Mesothelial cell of epicardium (in vitro differentiated cells): ENCODE measurements around the gene LCA5L.

DNA sequence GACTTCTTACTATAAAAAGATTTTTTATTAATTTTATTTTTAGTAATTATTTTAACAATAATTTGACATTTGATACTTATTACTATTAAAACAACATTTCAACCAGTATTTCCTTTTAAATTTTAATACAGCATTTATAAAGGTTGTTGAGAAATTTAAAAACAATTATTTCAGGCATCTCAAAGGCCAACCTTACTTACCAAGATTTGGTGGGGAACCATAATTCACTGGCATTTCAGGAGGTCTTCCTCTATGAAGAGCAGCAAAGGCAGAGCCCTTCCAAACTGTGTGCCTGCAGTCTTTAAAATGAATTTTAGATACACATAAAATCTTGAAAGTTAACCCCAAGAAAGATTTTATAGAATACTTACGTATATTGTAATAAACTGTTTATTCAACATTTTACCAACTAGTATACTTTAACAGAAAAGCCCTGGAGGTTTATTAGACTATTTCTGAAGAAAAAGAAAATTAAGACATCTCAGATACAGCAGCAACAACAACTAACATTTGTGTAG, 17.3 kb downstream of the BRWD1 start:
- PRO-cap: no peak

DNA sequence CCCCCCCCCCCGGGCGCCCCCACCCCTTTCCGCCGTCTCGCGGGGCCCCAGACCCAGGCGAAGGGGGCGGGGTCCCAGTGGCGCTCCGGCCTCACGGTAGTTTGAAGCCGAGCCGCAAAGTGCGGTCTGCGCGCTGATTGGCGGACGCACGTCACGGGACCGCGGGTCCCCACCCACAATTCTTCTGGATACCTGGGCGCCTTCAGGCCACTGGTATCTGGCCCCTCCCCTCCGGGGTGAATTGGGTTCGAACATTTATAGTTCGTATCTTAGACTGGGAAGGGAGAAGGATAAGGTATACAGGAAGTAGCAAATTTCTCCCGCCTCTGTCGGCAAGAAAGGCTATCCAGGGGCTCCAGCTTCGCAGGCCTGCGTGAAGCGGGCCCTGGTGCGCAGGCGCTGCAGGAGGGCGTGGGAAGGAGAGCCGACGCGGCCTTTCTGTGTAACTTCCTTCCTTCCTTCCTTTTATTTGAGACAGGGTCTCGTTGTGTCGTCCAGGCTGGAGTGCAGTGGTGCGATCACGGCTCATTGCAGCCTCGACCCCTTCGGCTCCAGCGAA, 459 bp upstream of the HMGN1 start:
- PRO-cap: unidirectional peak, plus-strand start at position 468 of the sequence

GRCh38 chr21:39445163-39446447, at the start of gene LCA5L:
Gene LCA5L, minus strand, starts transcription at chr21:39445778.
- PRO-cap: bidirectional peak, plus-strand start at chr21:39445919, minus-strand start at chr21:39445750

DNA sequence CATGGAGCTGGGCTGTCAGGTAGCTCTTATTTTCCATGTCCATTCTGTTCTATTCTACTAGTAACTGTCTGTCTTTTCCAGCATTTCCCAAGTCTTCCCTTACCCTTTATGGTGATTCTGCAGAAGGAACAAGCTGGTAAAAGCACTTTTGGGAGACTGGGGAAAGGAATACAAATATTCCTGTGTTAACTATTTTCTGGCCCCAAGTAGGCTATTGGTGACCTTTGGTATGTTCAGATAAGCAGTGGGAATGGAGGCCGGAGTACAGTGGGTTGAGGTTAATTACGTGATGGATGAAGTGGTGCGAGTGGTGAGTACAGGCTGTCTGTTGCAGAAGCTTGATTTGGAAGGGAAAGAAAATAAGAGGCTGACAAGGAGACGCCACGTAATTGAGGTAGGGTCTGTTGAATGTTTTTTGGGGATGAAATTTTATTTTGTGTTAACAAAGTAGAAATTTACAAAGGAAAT, 19.4 kb downstream of the B3GALT5 start:
- PRO-cap: no peak

- PRO-cap: no peak
Observed at GRCh38 chr21:41164992-41165652, 2.8 kb upstream of the BACE2 start.

DNA sequence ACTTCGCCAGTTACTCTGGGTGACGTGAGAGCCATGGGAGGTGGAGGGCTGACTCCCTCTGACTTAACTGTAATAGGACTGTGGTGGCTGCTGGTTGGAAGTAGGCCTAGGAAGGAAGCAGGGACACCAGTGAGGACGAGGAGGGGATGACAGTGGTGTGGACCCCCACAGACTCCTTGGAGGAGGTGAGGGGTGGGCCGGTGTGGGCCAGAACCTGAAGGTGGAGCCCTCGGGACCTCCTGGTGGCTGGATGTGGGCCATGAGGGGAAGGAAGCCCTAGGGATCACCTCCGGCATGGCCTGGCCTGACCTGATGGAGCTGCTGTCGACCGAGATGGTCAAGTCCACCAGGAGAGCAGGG, 54.6 kb downstream of the BACE2 start:
- PRO-cap: no peak

- PRO-cap: no peak
Observed at GRCh38 chr21:41322046-41322636, 5.5 kb downstream of the FAM3B start.

GRCh38 chr21:41367771-41368352, 6.0 kb downstream of the MX2 start:
- PRO-cap: no peak

DNA sequence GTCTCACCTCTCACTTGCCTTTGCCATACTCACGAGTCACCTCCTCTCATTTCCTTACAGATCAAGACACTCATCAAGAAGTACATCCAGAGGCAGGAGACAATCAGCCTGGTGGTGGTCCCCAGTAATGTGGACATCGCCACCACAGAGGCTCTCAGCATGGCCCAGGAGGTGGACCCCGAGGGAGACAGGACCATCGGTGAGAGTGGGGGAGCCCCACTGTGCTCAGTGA, 14.7 kb downstream of the MX1 start:
- PRO-cap: no peak

DNA sequence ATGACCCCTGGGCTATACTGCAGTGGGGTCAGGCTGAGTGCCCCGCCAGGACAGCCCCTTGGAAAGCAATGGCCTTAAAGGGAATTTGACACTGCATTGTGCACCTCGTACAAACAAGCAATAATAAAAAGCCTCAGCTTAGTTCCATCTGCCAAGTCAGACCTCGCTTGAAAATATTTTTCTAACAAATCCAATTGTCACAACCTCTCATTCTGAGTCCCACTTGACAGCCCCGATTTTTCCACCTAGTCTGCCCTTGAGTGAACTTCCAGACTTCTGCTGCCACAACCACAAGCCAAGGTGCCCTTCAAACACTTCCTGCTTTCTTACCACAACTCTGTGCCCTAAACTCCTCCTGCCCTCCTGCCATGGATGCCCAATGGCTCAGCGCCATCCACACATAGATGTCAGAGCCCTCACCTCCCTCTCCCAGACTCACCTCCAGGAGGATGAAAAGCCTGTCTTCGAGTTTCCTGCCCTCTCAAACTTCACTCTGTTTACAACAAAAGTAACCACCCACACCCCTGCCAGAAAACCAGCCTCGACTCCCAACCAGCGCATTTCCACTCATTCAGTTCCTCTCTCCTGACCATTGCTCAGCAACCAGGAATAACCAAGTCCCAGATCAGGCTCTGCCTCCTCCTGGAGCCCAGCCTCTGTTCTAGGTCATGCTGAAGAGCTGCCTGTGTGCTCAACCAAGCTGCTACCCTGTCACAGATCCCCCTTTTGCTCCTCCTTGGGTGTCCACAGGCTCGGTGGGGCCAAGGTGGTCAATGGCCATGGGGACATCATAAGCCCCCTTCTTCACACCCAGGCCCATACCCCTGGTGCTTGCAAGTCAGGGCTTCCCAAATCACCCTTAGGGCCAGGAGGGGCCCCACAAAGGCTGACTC, 3.8 kb downstream of the TMPRSS2 start:
- PRO-cap: no peak

GRCh38 chr21:41598678-41599424, 90.9 kb upstream of the TMPRSS2 start:
- PRO-cap: no peak

DNA sequence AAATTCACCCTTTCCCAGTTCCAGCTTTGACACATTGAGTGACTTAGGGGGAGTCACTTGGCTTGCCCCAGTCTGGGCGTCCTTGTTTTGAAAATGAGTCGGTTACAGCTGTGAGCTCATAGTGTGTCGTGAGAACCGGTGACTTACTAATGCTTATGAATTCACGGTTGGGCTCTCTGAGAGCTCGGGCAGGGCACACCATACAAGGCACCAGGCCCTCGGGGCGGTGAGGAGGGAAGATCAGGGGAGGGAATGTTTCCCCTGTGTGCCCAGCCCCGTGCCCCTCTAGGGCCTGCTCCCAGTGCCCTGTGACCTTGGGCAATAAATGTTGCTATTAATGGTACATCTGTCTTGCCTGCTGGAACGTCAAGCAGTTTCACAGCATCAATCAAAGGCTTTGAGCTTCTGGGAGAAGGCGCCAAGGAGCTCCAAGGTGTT, 127.0 kb upstream of the TMPRSS2 start:
- PRO-cap: no peak

GRCh38 chr21:41668756-41669347, 98.0 kb downstream of the RIPK4 start:
- PRO-cap: no peak

DNA sequence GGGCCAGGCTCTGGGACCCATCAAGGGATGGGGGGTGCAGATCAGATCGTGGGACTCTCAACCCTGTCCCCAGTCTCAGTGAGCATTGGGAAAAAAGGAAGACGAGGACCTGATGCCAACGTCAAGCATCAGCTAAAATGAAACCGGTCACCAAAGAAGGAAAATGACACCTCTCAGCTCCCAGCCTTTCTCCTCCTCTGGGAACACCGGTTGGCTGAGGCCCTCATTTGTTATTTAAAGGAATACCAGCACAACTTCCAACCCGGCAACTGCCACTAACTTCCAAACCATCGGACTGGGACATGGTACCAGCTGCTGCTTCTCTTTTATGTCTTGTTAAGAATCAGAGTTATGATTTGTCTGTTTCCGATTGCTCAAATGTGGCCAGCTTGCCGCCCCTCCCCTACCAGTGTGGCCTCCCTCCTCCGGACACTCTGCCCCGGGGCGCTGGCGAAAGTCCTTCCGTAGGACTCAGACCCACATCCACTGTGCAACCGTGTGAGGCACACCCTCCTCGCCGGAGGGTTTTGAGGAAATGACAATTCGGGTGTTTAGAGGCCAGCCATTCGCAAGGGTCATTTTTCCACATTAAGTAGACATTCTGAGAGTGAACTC, 5.7 kb downstream of the RIPK4 start:
- PRO-cap: no peak

- PRO-cap: no peak
Observed at GRCh38 chr21:41836382-41837110, 42.6 kb downstream of the PRDM15 start.

DNA sequence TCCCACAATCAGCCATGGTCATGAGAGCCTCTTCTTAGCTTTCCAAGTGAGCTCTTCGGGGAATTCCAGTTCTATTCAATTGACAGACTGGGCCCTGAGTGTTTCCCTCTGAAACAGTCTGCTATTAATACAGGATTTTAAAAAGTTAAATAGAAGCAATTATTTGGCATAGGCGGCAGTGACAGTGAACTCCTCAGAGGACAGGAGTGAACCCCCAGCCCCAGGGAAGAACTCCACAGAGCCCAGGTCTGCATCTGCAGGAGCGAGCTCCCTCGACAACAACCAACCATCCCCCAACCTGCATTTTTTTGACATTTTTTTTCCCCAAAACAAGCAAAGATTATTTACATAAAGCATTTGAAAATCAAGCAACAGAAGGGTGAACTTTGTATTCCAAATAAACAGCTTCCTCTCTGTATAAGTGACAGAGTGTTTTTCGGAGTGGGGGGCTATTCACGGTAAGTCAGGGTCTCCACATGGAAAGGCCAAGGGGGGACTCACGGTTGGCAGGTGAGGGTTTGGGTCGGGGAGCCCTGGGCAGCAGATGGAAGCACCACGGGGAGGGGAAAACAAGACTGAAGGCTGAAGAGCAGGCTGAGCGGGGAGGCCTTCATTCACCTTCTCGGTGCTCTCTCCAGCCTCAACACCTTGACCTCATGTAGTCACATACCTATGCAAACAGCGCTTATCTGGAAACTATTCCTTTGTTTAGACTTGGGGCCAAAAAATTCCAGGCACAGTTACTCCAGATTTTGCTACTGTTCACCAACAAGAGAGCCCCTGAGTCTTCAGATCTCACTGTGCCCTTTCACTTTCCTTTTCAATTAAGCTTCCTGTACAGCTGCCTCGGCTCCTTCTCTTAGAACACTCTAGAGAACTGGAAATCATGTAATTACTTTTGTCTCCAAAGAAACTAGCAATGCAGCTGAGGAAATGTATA, 27.6 kb downstream of the C2CD2 start:
- PRO-cap: no peak

- PRO-cap: no peak
Observed at GRCh38 chr21:41927749-41928325, 26.0 kb downstream of the C2CD2 start.

DNA sequence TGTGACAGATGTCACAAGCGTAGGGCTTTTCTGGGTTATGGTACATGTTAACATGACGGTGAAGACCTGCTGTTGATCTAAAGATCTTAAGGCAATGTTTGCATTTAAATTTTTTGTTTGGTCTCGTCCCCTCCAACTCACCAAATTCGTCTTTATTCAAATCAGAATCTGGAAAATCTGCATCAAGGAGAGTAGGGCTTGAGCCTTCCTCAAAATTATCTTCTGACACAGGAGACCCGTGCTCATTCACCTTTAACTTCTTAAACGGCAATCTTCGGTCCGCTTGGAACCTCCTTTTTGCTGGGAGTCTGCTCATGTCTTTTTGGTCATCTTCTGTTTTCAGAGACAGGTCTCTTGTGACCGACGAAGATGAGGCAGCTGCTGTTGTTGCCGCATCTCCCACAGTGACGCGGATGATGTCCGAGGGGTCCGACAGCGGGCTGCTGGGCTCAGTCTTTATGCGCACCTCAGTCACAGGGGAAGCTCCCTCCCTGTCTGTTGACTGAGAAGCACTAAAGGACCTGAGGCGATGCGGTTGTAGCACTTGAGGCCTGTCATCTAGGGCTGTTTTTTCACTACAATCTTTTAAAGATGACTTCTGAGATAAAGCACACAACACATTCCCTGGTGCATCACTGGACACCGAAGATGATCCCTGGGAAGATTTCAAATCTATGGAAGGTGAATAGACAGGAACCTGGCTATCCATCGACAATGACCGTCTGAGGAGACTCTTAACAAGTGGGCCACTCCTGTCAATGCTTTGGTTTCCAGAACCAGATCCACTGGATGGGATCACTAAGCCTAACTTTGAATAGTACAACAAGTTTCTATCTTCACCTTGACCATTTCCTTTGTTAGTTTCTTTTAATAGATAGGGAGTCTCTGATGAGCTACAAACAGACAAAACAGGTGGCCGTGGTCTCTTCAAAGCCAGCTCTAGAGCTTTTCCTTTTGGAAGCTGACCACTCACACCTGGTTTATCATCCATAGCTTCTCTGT, 17.5 kb downstream of the ZBTB21 start:
- PRO-cap: no peak

GRCh38 chr21:42006803-42007196, 3.4 kb downstream of the ZBTB21 start:
- PRO-cap: no peak

DNA sequence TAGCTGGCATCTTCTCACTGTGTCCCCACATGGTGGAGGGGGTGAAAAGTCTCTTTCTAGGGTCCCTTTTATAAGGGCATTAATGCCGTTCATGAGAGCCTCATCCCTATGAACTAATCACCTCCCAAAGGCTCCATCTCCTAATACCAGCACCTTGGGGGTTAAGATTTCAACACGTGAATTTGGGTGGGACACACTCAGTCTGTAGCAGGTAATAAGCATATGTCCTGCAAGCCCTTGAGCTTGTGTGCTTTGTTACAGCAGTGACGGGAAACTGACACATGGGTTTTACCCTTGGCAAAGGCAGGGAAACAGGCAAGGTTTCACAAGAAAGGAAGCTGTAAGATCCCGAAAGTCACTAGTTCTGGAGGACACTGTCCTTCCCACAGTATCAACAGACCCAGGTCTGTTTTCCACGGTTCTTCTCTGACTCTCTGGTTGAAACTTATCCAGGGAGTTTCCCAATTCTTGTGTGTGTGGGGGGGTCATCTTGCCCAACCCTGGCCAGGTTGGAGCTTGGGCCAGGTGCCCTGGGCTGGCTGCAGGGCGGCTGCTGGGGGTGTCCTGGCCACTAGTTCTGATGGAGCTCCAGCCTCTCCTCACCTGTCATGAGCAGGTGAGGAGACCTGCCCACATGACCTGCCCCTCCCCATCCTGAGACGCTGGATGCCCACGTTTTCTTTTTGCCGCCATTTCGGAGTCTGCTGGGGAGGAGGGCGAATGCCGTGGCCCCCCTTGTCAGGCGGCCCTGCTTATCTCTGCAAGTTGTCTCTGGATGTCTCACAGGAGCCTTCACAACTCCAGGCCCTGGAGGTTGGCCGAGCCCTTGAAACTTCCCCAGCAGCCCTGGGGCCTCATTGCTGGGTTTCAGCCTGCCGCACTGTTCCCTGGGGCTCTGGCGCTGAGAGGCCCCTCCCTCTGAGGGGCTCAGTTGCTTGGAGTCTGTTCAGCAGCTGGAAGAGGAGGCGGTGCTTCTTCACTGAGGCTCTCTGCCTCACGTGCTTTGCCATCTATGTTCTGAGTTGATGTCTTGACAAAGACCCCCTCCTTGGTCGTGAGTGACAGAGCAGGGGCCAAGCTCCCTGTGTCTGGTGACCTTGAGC, 29.5 kb upstream of the ZBTB21 start:
- PRO-cap: no peak